Daoy (cell line): Measurements from ENCODE around the gene BMP5.

- RAMPAGE, long total RNA = no peak
Measured at GRCh38 chr6:52505418-52505999, 71.4 kb downstream of the TRAM2 start.

DNA sequence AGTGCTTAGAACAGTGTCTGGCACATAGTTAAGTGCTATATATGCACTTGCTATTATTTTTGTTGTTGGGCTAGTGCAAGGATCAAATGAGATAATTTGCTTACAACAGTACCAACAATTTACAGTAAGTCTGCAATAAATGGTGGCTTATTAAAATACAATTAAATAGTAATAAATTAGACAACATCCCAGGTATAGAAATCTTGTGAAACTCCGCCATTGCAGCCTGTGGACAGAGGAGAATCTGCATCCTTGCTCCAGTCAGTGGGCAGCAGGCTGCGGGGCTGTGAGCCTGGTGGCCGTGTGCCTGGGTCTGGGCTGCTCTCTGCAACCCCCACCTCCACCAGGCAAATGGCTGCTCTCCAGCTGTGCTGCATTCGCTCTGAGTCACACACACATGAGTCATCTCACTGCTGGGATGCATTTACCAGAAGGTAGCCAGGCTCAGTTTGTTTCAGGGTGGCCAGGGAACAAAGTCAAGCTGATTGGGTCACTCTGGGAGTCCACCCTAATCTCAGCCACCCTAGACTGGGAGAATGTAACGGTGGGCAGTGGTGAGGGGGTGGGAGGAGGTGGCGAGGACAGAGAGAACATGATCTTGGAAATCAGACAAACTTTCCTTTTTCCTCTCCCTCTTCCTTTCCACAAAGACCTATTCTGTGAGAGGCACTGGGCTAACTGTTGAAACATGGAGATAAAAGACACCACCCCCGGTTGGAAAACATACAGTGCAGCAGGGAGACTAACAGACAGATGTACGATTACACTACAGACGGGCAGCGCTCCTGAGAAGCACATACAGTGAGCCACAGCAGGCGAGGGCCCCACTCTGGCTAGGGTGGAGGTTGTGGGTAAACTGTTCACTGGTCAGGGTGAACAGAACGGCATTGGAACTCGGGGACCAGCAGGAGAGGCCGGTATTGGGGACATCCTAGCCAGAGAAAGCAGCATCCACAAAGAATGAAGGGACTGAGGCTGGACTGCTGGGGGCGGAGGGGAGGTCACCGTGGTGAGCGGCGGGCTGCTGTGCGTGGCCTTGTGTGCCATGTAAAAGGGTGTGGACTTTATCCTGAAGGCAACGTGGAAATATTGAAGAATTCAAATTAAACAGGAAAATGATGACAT lies 59.2 kb downstream of the TRAM2 start:
- RAMPAGE, long total RNA = no peak

DNA sequence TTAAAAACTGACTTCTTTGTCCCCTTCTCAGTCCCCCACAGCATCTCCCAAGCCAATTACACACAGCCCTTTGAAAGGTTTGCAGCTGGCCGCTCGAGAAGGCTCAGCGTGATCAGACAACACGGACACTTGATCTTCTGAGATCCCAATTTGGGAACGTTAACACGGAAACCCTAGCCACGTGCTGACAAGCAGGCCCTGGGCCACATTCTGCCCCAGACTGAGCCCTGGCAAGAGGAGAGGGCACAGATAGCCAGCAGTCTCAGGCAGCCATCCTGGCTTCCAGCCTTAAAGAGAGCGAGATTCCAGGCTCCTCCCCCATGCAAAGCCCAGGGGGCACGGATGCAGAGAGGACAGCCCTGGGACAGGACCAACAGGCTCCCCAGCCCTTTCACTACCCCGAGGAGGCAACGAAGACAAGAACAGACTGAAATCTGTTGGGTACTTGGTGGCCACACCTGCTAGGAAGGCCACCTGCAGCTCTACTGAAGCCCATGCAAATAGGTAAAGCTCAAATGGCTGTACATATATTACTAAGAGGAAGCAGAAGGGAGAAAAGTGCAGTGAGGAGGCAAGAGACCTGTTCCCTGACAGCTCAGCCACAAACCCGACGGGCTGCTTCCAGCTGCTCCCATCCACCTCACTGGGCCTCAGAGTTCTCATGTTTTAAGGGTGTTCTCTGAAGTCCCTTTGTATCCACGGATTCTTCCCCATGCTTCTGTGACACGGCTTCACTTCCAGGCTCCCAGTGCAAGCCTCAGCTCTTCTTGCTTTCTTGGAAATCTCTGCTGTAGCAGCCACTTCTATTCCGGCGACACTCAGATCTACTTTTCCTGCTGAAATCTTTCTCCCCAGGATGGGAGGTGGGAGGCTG lies 24.7 kb downstream of the TRAM2 start:
- RAMPAGE, long total RNA = no peak

GRCh38 chr6:52724890-52725747 lies 38.2 kb downstream of the GSTA2 start:
- RAMPAGE, long total RNA = no peak

- RAMPAGE, long total RNA = no peak
Measured at GRCh38 chr6:52918205-52918739, 8.8 kb upstream of the GSTA3 start.

GRCh38 chr6:53236316-53237047 lies 87.8 kb upstream of the GCM1 start:
- RAMPAGE, long total RNA = no peak

GRCh38 chr6:53258222-53259118 lies 90.3 kb downstream of the ELOVL5 start:
- RAMPAGE, long total RNA = no peak

DNA sequence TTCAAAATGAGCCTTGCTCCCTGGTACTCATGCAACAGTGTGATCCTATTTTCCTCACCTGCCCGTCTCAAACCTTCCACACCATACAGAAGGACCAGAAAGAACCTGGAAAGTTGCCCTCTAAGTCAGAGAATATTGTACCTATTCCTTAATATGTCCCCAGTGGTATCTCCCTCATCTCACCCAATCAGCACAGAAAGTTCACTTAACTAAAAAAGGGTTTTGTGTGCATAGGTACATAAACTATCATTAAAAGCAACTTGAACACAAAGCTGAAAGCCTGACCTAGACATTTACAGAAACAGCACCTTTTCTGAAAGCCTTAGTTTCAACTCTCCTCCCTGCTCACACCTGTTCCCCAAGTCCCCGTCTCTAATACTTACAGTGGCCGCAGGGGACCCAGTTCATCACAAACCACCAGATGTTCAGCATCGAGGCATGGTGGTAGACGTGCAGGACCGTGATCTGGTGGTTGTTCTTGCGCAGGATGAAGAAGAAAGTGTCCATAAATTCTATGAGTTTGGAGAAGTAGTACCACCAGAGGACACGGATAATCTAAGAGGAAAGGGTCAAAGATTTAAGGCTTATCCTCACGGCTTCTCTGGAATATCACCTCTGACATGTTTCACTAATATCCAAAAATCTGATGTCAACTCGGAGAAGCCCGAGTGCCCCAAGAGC lies 73.9 kb downstream of the ELOVL5 start:
- RAMPAGE, long total RNA = no peak

DNA sequence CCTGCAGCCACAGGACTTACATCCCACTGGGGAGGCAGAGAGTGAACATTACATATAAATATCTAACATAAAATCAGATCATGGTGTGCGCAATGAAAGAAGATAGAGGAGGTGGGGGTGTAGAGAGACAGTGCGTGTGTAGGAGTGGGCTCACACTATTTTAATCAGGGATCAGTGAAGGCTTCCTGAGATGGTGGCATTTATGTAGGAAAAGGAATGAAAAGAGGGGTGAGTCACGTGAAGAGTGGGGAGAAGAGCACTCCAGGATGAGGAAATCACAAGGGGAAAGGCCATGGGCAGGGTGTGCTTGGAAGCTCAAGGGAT lies 80.2 kb downstream of the GCLC start:
- RAMPAGE, long total RNA = no peak

- RAMPAGE, long total RNA = no peak
Measured at GRCh38 chr6:53465934-53466557, 78.9 kb downstream of the GCLC start.

DNA sequence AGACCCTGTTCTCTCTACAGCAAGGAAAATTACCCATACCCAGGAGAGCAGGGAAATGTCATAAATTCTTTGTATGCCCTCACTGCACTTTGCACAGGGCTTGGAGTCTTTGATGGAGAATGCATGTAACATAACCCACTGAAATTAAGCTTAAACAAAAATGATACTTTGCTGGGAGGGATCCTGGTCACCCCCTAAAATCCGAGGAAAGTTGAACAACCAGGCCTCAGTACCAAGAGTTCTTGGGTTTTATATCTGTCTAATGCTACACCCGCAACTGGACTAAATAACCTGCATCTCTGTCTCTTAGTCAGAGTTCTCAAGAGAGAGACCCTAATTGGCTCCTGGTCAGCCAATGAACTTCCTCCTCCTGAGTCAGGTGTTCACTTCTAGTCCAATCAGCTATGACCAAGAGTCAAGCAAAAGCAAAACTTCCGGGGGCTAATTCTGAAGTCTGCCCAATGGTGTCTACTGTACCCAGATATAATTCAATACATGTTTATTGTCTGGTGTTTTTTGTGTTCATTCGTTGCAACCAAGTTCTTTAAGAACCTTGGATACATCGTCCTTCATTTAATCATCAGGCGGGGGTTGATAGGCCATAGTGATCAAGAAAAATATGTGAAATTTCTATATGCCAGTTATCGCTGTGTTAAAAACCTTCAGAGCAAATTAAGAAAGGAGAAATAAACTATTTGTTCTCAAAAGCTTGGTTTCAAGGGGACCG lies 61.0 kb downstream of the GCLC start:
- RAMPAGE, long total RNA = no peak

- RAMPAGE, long total RNA = no peak
Measured at GRCh38 chr6:53493310-53493852, 51.5 kb downstream of the GCLC start.

GRCh38 chr6:53504944-53505995 lies 39.6 kb downstream of the GCLC start:
- RAMPAGE, long total RNA = no peak

DNA sequence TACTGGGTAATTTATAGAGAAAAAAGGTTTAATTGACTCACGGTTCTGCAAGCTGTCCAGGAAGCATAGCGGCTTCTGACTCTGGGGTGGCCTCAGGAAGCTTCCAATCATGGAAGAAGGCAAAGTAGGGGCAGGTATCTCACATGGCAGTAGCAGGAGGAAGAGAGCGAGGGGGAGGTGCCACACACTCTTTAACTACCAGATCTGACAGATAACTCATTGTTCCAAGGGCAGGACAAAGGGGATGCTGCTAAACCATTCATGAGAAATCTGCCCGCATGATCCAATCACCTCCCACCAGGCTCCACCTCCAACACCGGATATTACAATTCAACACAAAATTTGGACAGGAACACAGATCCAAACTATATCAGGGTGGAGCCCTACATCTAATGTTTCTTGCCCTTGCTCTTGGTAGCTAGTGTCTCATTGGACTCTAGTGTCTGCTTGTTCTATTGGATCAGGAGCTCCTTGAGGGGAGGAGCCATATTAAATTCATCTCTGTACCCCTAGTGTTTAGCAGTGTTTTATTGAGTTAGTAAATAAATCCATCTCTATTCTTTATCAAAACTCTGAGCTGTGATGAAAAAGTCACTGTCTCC lies 48.6 kb downstream of the KLHL31 start:
- RAMPAGE, long total RNA = no peak

GRCh38 chr6:53862594-53863319 lies 68.0 kb downstream of the LRRC1 start:
- RAMPAGE, long total RNA = no peak

DNA sequence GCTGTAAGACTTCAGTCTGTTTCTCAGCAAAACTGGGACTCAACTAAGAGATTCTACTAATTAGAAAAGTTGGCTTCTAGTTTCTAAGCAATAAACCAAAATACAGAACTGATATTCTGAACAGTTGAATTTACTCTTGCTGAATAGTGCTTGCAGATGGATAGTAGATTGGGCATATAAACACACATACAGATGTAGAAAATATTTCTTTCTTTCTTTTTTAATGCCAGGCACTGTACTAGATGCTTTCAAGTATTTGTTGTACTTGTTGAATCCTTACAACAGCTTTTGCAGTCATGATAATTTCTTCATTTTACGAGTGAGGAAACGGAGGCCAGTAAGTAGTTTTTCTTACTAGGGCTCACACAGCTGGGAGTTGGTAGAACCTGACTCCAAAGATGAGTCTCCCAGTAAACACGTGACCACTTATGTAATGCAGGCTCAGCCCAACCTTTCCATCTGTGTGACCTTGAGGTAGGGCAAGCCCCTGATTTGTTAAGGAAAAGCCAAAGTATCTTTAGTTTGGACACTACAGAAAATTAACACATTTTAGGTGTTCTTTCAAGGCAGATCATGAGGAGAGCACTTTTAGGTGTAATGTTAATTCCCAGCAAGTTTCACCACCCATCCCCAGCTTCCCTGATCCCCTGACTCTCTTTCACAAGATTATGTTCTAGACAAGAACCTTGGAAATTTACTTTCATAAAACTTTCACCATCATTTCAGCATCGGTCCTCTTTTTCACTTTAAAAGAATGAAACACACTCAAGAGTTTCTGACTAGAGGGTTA lies 111.2 kb downstream of the LRRC1 start:
- RAMPAGE, long total RNA = no peak

DNA sequence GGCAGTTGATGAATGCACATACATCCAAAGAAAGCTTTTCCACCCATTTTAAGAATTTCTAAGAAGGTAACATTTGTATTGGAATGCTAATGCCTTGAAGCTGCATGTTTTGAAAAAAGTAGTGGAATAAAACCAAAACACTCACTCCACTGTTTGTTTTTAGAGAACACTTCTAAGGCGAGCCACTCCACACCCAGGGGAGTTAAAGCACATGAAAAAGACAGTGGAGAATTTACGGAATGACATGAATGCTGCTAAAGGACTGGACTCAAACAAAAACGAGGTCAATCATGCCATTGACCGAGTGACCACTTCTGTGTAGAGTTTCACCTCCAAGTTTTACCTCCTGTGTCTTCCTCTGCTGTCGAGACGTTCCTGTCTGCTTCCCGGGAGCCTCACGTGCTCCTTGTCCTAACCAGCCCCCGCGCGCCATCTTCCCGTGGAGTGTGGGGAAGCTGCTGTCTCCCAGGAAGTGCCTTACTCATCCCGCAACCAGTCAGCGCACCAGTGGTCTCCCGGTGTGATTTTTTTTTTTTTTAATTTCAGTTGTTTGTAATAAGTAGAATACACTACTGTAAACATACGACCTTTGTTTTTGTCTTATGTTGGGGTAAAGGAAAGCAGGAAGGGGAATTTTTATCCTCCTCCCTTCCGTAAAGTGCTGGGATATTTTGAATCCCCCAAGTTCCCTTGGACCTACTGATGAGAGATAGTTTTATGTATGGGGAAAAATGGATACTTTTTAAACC lies 127.8 kb downstream of the LRRC1 start:
- RAMPAGE, long total RNA = no peak

GRCh38 chr6:54083018-54083676 lies 28.1 kb upstream of the MLIP start:
- RAMPAGE, long total RNA = no peak

- RAMPAGE, long total RNA = no peak
Measured at GRCh38 chr6:54802817-54803204, 43.8 kb upstream of the FAM83B start.

- RAMPAGE, long total RNA = no peak
Measured at GRCh38 chr6:55875251-55875790, at the start of gene BMP5. TSS of gene BMP5 (minus strand) at chr6:55875590.